T-cell (primary cell): ENCODE measurements around a stretch of chr3.

GRCh38 chr3:114152417-114153201 is 26.2 kb downstream of the DRD3 start:
- PRO-cap, 7 experiments: no peak in any of the 7 experiments

- PRO-cap, 7 experiments: no peak in any of the 7 experiments
Observed at GRCh38 chr3:114219691-114220159, 17.7 kb downstream of the ZNF80 start.

DNA sequence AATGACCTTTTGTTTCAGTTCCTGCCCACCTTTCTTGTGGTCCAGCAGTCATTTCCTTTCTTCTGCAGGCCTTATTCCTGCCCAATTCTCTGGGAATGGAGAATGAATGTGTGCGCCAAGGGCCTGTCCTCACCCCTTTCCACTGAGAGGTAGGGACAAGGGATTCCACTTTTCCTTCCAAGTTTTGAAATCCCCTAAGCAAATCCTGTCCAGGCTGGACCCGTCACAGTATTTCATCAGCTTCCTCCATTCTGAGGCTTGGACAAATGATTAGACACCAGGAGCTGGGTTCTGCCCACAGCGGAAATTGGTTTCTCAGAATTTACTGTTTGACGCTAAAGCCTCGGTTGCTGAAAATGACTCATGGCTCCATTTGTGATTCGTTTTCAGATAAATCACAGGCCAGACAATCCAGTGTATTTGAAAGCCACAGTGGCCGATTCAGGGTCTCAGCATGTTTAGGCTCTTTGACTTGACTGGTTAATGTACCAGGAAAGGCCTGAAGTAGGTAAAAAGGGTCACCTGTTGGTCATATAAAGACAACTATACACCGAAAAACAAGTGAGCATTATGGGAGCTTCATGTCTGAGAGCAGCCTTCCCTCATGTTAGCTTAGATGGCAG is 15.9 kb downstream of the ZNF80 start:
- PRO-cap, 7 experiments: peak in 3 of 7 experiments; most common plus-strand start position 405 of the sequence (in 2); most common minus-strand start position 253 of the sequence (in 2)

DNA sequence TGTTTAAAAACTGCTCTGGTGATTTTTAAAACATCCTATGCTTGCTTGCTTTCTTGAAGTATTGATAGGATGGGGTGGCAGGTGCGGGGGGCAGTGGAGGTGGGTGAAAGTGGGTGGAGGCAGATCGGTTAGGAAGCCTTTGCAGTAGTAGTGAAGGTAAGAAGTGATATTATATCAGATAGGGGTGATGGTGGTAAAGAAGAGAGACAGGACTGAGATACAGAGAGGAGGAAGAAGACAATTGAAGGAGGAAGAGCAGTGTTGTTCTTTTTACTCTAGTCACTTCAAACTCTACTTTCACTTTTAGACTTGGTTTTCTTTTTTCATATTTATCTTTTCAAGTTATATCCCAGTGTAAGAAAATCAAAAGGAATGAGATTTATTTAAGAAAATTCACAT is 11.0 kb downstream of the ZNF80 start:
- PRO-cap, 7 experiments: peak in 2 of 7 experiments; most common minus-strand start position 243 of the sequence (in 2)

DNA sequence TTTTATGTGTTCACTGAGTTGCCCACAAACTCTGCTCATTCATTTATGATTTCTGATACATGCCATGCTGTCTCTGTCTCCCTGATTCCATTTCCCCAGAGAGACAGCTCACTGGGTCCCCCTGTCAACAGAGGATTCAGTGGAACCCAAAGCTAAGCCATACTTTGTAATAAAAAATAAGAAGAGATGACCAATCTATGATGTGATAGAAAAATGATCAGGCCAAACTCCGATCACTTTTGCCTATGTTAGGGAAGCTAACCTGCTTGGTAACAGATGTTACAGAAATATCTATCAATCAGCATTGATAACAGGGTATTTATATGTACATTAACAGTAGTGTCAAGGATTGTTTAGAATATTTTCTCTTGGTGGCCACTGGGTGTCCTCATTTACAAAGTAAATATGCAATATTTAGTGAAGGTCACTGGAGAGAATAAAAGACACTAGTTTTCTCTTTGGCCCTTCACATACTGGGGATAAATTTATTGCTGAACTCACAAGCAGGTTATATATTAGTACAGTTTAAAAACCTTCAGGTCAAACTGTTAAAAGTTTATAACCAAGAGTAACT is 68.9 kb downstream of the TIGIT start:
- PRO-cap, 7 experiments: no peak in any of the 7 experiments

DNA sequence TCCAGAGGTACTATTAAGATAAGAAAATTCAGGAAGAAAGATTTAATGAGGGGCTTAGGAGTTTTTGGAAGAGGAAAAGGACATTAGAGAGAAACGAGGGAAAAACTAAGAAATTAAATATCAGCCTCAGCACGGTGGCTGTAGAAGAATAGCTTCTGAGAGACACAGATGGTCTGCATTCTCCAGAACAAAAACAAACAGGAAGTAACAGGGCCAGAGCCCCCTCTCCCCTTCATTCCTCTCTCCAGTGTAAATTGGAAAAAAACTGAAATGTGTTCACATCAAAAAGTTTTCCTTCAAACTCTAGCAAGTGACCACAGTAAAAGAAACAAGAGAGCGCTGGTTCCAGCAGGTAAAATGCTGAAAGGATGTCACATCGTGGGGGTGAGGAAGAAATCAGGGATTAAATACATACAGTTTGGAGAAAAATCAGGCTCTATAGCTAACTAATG is 116.5 kb downstream of the TIGIT start:
- PRO-cap, 7 experiments: no peak in any of the 7 experiments

DNA sequence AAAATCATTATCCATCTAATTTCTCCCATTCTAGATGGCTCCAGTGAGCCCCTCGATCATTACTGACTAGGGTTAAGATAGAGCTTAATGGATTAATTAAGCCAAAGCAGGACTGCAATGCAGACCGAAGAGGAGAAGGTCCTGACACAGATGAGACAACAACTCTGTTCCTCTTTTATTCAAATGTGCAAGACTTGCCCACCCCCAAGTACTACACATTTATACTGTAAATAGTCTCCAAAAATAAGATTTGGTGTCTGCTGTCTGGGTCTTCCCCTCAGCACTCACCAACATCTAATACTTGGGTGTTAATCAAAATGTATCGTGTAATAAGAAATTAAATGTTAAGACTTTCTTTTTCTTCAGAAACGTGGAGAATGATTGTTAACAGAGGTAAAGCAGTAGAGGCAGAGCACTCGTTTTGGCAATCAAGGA is 133.6 kb downstream of the TIGIT start:
- PRO-cap, 7 experiments: no peak in any of the 7 experiments

- PRO-cap, 7 experiments: no peak in any of the 7 experiments
Observed at GRCh38 chr3:114440604-114441215, 146.9 kb downstream of the TIGIT start.

GRCh38 chr3:114454191-114455359 is 160.7 kb downstream of the TIGIT start:
- PRO-cap, 7 experiments: no peak in any of the 7 experiments

GRCh38 chr3:114481106-114481974 is 187.5 kb downstream of the TIGIT start:
- PRO-cap, 7 experiments: no peak in any of the 7 experiments

DNA sequence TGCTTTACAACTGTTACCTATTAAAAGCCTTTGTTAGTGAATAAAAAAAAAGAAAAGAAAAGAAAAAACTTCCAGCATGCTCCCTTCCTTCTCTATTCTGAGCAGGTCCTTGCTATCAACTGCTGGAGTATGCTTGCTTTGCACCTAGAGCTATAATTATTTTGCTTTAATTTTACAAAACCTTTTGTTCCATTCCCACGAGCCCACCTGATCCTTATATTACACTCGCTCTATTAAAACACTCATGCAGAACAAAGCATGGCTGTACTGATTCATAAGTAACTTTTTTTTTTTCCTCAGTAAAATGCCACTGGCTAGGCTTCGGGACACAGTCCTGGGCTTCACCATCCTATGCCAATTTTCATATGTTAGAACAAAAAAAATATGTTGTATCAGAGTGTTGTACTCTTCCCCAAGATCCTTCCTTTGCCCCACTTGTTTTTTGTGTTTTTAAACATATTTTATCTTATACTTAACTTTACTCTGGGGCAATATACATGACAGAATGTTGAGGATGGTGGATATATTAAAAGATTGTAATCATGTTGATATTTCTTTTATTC is 372.1 kb downstream of the ZBTB20 start:
- PRO-cap, 7 experiments: no peak in any of the 7 experiments

GRCh38 chr3:114874319-114874810 is 272.7 kb downstream of the ZBTB20 start:
- PRO-cap, 7 experiments: no peak in any of the 7 experiments

- PRO-cap, 7 experiments: no peak in any of the 7 experiments
Observed at GRCh38 chr3:115023300-115023870, 123.7 kb downstream of the ZBTB20 start.

DNA sequence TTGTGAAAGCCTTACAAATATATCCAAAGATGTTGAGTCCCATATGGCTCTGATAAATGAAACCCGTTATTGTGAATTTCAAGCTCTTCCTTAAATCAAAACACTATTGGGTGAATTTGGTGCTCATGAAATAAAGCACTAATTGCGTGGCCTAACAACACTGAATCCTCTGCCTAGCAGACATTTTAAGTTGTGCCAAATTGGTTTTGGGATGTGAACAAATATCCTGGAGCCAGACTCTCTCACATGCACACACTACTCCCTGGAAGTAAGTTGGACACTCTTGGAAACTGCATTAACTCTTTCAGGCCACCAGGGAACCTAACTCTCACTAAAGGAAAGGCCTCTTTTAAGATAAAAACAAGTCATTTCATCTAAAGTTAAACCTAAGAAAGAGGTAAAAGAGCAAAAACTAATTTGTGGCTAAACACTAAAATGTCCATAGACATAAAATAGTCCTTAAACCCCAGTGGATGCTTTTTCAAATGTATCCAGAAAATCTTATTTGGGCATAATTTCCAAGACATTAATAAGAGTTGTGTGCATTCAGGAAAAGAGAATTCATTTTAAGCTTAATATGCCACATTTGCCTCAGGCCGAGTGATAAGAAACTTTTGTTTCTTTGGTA is 61.9 kb downstream of the ZBTB20 start:
- PRO-cap, 7 experiments: no peak in any of the 7 experiments

DNA sequence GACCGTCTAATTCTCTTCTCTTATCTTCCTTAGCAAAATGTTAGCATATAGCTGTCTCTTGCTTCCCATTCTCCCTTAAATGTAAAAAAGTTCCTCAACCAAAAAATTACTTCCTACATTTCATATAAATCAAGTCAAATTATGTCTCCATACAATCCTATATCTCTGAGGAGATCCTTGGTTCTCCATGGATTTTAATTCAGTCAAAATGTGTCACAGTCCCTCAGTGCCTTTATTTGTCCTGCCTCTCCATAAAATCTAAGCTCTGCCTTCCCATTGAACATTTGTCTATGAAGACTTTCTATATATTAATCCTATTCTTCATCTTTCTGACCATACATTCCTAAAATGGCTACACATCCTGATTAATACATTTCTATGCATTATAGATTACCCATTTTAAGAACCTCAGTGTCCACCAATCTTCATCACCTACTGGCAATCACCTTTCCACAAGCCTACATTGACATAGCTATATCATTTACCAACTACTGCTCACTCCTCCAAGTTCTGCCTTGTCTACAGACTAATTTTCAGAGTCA is 24.6 kb downstream of the ZBTB20 start:
- PRO-cap, 7 experiments: no peak in any of the 7 experiments

DNA sequence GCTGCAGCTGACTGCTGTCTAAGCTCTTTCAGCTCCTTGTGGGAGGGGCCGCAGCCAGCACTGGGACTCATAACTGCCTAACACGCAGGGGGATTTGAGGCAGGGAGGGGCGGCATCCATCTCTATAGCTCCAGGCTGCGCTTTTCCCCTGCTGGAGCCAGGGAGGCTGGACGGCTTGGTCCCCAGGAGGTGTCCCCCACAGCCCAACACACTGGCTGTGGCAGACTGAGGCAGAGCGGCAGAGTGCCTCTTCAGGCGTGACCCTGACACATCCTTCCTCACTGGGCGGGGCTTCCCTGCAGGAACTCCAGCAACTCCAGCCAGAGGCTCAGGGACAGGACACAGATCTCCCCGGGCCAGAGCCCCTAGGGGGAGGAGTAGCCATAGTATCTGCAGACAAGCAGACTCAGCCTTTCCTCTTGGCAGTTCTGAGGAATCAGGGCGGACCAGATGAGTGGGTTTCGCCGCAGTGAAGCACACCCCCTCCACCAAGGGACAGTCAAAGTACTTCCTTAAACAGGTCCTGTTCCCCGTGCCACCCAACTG is 107.8 kb upstream of the ZBTB20 start:
- PRO-cap, 7 experiments: no peak in any of the 7 experiments

DNA sequence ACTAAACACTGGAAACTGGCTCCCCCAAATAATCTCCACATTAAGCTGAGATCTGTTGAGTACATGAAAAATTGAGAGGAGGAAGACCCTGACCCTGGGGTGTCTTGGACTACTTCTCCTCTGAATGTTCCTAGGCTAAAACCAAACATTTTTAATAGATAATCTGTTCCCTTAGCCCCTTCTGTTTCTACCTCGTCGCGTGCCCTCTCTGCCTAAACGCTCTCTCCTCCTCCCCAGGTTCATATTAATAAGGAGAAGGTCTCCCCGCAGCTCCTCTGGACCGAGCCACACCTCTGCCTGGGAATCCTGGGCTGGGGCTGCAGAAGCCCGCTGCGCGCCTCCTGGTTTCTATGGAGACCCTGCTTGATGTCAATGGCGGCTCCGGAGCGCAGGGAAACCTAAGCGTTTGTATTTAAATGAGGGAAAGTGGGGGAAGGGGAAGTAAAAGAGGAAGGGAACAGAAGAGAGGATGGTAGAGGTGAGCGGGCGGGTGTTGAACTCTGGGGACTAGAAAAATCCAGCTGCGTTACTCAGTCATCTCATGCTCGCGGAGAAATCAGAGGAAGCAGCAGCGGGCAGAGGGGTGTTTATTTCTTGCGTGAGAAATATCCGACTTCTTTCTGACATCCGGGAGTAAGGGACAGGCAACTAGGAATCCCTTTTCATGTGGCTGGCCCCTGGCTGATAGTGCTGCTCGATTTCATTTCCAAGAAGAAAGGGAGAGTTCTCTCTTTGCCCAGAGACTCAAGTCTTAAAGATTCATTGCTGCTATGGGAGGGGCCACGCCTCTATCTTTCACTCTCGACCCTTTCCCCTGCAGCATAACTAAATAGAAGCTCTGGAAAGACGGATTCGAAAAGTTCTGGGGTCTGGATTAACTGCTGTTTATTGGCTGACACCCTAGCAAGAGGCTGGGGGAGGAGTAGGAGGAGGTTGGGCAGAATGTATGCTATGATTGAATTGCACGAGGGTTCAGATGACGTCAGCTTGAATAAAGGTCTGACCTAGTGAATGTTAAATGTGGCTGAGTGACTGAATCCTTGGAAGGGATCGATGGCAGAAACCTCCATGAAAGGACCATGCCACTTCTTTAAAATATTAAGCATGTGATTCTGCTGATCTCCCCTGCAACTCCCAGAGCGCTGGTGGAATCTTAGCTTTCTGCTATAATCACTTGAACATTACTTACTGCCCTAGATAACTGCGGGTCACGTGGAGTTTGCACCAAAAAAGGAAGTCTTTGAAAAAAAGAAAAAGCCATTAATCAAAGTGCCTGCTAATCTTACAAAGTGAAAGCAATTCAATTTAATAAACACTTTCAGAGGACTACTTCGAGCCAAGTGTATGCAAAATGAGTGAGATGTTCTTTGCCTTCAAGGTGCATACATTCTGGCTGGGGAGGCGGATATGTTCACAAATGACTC is 110.5 kb upstream of the GAP43 start:
- PRO-cap, 7 experiments: peak in 3 of 7 experiments; most common plus-strand start position 537 of the sequence (in 2); most common minus-strand start position 506 of the sequence (in 1)

- PRO-cap, 7 experiments: no peak in any of the 7 experiments
Observed at GRCh38 chr3:115791286-115792056, 168.2 kb downstream of the GAP43 start.

GRCh38 chr3:117505213-117505444 is 1059.8 kb upstream of the LSAMP start:
- PRO-cap, 7 experiments: no peak in any of the 7 experiments

- PRO-cap, 7 experiments: no peak in any of the 7 experiments
Observed at GRCh38 chr3:119301652-119302487, 7.7 kb downstream of the ARHGAP31 start.